ENCODE data around the genes KRTAP4-11, KRTAP9-7 and STAT5A.

DNA sequence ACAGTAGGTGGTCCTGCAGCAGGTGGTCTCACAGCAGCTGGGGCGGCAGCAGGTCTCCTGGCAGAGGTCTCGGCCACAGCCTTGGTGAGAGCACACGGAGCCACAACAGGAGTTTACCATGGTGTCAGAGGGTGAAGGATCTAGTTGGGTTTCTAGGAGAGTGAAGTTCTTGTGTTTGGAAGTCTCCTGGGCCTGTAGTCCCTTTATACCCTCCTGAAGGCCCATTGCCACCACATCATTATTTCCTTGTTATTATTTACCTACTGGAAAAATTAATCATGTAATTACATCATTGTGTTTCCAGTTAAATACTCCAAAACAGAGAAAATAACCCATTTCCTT lies at the start of gene KRTAP4-11:
Gene KRTAP4-11 (minus strand): TSS at position 178 of the 342 bp plus-strand sequence.
- PRO-cap: no peak

DNA sequence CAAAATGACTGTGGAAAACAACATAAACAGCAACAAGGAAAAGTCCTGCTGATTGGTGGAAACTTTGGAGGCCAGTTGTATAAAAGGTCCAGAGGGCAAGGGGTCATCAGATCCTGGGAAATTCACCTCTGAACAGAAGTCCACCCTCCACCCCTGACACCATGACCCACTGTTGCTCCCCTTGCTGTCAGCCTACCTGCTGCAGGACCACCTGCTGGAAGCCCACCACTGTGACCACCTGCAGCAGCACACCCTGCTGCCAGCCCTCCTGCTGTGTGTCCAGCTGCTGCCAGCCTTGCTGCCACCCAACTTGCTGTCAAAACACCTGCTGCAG lies at the start of gene KRTAP9-7:
Gene KRTAP9-7 (plus strand): TSS at position 162 of the 334 bp plus-strand sequence.
- PRO-cap: no peak

- PRO-cap: no peak
Observed at GRCh38 chr17:41498086-41498637, 7.2 kb downstream of the KRT13 start.

DNA sequence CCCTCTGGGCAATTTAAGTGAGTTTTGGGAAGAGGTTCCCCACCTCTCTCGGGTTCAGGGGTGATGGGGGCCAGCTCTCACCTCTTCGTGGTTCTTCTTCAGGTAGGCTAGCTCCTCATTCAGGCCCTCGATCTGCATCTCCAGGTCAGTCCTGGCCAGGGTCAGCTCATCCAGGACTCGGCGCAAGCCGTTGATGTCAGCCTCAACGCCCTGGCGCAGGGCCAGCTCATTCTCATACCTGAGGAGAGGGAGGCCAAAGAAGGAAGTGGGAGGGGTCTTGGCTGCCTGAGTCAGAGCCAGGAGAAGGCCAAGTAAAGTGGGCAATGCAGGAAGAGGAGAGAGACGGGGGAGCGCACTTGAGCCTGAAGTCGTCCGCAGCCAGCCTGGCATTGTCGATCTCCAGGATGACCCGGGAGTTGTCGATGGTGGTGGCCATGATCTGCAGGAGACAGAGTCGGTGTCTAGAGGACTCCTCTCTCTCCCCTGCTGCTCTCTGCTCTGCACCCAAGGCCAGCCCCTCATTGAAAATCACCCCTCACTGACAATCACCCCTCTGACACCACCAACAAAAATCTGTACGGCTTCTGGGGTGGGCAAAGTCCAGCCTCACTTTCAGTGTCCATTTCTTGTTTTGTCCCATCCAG lies 1.8 kb downstream of the KRT15 start:
- PRO-cap: no peak

- PRO-cap: no peak
Observed at GRCh38 chr17:41523691-41524722, 4.1 kb downstream of the KRT19 start.

- PRO-cap: no peak
Observed at GRCh38 chr17:41529850-41530658, 1.9 kb upstream of the KRT19 start.

DNA sequence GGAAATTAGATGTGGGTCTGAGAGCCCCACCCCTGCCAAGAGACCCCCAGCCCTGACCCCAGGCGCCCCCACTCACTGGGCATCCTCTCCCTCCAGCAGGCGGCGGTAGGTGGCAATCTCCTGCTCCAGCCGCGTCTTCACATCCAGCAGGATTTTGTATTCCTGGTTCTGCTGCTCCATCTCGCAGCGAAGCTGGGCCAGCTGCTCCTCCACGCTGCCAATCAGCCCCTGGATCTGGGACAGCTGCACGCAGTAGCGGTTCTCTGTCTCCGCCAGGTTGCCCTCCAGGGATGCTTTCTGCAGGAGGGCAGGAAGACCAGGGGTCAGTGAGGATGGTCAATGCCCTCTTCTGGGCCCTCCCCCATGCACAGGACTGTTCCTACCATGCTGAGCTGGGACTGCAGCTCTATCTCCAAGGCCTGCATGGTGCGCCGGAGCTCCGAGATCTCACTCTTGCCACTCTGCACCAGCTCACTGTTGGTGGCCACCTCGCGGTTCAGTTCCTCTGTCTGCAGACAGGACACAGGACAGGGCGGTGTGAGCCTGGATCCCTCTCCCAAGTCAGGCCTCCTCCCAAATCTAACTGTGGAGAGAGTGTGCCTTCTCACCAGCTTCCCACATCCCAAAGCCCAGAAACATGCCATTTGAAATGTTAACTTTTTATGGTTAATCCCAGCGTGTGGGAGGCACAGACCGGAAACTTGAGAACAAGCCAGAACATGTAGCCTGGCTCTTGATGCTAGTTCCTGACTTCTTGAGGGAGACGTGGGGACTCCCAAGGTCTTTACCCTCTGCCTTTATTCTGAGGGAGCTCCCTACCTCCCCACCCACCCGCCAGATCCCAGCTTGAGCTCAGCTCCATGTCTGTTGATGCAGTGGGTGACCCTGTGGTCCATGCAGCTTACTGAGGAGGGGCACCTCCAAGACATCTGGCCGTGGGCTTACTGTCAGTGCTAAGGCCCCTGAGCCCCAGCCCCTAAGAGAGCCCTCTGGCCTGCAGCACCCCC lies 3.5 kb downstream of the KRT17 start:
- PRO-cap: no peak

DNA sequence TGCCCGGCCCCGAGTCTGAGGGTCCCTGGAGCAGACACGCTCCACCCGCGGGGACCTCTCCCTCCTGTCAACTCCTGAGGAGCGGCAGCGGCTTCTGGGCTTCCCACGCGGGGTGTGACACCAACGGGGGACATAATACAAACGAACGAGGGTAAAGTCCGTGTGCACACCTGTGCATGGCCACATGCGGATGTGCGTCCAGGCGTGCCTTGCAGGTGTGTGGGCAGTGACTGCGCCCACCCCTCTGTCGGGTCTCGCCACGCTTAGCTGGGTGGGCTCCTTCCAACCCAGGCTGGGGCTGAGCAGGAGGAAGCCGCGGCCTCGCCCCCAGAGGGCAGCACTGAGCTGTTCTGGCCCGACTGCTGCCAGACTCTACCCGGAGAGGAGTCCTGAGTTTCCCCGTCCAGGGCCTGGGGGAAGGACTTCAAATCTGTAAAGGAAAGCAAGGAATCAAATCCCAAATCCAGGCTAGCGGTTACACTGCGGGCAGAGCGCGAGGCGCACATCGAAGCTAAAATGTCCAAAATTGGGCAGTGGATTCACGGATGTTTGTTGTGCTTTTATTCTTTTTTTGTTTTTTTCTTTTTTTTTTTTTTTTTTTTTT lies 24.2 kb upstream of the KRT17 start:
- PRO-cap: unidirectional peak, plus-strand start at position 392 of the sequence

- PRO-cap: no peak
Observed at GRCh38 chr17:41769208-41769954, 17.1 kb downstream of the JUP start.

- PRO-cap: no peak
Observed at GRCh38 chr17:41772500-41773709, 13.6 kb downstream of the JUP start.

DNA sequence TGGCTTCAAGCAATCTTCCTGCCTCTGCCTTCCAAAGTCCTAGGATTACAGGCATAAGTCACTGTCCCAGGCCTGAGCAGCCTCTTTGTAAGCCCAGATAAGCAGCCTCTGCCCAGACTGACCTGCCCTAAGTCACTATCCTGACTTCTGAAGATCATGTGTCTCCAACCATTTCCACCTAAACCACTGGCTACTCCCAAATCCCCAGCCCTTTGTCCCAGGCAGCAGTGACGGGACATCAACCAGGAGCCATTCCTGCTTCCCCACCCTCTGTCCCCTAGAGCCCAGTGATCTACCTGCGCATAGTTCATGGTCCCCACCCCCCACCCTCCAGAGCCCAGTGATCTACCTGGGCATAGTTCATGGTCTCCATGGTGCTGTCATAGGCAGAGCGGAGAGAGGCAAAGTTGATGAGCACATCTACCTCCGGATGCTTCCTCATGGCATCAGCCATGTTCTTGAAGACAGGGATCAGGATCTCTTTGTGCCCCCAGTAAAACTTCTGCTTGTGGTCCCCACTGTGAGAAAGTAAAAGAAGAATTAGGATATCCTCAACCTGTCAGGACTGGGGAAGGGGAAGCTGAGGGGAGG lies 26.7 kb downstream of the ACLY start:
- PRO-cap: no peak

DNA sequence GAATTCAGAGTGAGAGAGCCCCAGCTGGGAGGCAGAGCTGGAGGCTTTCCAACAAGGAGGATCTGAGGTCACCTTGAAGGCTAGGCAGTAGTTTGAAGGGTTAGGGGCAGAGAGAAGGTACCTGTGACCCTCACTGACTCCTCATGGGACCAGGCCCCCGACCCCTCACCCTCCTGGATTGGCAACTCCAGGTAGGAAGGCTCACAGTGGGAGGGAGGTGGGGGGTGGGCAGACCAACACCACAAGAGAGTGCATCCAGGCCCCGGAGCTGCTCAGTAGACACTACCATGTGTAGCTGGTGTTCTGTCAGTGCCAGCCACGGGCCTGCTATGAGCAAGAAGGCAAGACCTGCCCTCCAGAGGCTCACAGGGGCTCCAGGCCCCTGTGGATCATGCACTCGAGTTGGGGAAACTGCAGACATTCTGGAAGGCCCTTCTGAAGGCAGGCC lies 6.0 kb upstream of the CNP start:
- PRO-cap: no peak

DNA sequence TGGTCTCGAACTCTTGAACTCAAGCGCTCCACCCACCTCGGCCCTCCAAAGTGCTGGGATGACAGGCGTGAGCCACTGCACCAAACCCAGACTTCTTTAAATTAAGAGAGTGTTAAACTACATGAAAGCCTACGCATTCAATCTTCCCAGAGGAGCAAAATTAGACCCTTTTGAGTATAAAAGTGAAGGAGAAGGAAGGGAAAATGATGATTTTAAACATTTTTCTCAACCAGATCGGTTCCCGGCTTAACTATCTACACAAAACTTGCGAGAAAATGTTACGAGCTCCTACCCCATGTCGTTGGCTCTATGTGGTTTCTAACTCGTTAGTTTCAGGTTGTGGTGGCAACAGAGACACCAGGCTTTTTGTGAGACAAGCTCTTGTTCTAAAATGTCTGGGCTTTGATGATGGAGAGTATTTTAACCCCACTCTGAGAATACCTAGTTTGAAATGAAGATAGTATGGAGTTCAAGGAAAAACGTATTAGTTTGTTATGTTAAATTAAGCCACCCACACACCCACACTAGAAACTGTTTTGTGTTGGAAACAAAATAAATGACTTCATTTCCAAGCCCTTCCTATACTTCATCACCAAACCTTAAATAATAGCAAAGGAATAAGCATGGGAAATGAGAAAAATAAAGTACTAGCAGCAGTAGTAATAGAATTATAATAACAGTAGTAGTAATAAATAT lies 26.2 kb downstream of the STAT5B start:
- PRO-cap: unidirectional peak, minus-strand start at position 303 of the sequence

- PRO-cap: no peak
Observed at GRCh38 chr17:42286210-42286821, 2.0 kb upstream of the STAT5A start.

GRCh38 chr17:42287191-42287830 lies 987 bp upstream of the STAT5A start:
- PRO-cap: bidirectional peak, plus-strand start at chr17:42287439, minus-strand start at chr17:42287348; bidirectional peak, plus-strand start at chr17:42287686, minus-strand start at chr17:42287631

GRCh38 chr17:42287831-42288613 lies at the start of gene STAT5A:
TSS of gene STAT5A (plus strand) at chr17:42288498.
- PRO-cap: bidirectional peak, plus-strand start at chr17:42288526, minus-strand start at chr17:42288370

- PRO-cap: no peak
Observed at GRCh38 chr17:42303775-42304683, 15.7 kb downstream of the STAT5A start.

DNA sequence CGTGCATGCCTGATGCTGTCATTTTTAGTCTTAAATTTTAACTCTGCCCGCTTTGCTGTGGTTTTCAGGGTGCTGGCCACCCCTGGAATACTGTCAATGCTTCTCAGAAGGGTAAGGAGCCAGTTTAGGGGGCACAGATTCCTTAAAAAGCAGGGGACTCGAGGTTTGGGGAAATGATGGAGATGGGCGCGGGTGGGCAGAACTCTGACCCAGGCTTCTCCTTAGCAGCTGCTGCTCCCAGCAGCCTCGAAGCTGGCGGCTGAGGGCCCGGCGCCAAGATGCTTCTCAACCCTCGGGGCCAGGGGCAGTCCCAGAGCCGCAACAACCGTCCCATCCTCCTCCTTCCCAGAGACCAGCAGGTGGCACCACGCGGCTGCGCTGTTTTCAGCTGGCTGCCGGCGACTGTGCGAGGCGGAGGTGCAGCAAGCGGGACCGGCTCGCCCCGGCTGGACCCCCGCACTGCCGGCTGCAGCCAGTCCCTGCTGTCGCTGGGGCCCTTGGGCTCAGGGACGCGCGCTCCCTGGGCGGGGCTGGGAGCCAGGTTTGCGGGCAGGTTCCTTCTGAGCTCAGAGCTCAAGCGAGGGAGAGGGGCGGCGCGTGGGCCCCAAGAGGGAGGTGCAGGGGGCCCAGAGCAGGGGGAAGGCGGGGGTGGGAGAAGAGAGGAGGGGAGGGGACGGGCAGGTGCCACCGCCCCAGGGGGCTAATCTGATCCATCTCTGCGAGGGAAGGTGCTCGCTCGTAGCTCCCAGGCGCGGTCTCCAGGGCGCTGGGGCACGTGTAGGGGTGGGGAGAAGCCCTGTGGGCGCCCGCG lies 23.9 kb downstream of the STAT5A start:
- PRO-cap: bidirectional peak, plus-strand start at position 391 of the sequence, minus-strand start at position 357 of the sequence; bidirectional peak, plus-strand start at position 569 of the sequence, minus-strand start at position 465 of the sequence

DNA sequence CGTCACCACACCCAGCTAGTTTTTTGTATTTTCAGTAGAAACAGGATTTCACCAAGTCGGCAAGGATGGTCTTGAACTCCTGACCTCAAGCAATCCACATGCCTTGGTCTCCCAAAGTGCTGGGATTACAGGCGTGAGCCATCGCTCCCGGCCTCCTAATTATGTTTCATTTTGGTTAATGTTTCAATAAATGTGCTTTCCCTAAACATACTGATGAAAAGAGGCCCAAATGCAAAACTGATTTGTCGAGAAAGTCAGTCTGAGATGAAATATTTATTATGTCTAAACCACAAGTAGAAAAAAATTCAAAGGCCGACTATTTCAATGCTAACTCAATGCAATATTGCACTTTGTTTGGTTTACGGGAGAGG lies 9.9 kb downstream of the STAT3 start:
- PRO-cap: no peak

DNA sequence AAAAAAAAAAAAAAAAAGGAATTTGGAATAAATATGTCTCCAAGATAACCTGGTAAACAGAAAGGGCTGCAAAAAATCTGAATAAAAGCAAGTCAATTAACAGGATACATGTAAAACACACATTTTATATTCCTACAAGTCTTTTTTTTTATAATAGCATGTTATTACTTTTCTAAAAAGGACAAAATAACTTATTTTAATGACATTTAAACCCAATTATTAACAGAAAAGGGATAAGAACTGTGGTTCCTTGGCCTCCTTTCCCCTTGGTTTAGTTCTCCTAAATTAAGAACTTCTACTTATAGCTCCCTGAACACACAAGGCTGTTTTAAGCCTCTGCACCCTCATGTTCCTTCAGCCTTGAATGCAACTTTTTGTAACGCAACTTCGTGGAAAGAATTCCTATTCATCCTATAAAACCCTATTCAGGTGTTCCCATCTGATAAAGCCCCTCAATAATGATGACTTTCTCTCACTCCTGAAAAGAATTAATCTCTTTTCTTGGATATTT lies 6.5 kb downstream of the STAT3 start:
- PRO-cap: unidirectional peak, minus-strand start at position 273 of the sequence

Data from paraaortic lymph node (tissue), 1 donor.